HT1080 (cell line): ENCODE data around the gene CDK5RAP2.

DNA sequence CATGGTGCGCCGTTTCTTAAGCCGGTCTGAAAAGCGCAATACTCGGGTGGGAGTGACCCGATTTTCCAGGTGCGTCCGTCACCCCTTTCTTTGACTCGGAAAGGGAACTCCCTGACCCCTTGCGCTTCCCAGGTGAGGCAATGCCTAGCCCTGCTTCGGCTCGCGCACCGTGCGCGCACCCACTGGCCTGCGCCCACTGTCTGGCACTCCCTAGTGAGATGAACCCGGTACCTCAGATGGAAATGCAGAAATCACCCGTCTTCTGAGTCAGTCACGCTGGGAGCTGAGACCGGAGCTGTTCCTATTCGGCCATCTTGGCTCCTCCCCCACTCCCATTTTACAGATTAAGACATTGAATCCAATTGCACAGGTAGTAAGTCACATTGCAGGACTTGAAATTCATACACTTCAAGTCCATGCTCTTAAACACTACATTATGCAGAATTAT is 343.1 kb downstream of the ASTN2 start:
RAMPAGE:
- cytosol, long total RNA: no peak
- long total RNA: no peak
- nucleus, long total RNA: no peak

DNA sequence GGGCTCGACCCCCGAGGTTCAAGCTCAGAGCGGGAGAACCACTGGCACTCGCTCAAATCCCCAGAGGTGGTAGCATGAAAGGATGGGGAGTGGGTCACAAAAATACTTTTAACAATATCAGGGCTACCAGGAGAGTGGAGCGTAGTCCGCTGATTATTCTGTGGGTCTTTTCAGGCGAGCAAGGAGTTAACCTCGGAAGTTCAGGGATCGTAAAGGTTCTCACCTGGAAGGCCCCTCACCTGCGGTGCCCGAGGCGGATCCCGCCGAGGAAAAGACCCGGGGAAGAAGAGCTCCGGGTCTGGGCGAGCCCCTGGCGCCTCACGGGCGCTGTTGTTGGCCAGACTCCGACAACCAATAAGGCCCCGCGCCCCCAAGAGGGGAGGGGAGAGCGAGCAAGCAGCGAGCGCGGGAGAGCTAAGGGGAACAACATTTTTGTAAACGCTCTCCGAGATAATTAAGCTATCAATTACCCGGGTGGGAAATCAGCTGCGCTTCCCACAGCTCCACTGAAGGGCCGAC is 1.7 kb downstream of the ASTN2 start:
RAMPAGE:
- cytosol, long total RNA: no peak
- long total RNA: no peak
- nucleus, long total RNA: no peak

DNA sequence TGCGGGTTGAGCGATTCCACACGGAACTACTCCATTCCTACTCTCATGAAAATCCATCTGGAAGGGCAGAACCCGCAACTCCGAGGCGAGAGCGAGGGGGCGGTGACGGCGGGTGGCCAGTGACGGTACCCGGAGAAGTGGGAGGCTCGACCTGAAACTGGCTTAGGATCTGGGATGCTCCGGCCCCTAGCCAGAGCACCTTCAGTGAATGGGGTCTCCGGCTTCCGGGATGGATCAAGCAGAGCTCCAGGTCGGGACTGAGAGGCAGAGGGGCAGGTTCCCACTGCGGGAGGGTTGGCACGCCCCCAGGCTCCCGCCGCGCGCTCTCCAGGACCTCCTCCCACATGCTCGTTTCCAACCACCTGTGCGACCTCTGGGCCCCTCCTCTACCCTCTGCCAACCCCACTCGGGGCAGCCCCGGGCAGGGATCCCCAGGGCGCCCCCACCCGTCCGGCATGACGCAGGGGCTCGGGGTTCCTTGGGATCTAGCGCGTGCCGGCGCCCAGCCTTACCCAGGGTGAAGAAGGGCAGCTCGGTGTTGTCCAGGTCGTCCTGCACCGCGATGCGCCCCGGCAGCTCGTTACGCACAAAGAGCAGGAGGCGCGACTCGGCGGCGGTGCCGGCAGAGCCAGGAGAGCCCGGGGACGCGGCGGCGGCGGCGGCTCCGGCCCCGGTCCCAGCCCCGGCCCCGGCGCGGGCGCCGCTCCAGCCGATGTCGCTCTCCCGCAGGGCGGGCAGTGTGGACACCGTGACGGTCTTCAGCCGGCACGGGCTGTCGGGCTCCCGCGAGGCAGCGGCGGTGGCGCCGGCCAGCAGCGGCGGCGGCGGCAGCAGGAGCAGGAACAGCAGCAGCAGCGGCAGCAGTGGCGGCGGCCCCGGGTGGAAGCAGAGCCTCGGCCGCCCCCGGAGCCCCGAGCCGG is 612 bp downstream of the ASTN2 start:
RAMPAGE:
- cytosol, long total RNA: no peak
- long total RNA: no peak
- nucleus, long total RNA: no peak

DNA sequence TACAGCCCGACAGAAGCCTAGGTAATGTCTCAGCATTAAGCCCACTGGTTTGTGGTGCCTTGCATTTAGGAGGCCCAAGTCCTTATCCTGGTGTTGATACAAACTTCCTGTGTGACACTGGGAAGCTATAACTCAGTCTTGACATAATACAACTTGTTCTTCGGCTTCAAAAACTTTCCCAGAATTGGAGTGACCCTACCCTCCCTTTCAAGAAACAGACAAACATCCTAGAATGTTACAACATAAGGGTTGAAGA is 21.1 kb downstream of the TLR4 start:
RAMPAGE:
- cytosol, long total RNA: no peak
- long total RNA: no peak
- nucleus, long total RNA: no peak

DNA sequence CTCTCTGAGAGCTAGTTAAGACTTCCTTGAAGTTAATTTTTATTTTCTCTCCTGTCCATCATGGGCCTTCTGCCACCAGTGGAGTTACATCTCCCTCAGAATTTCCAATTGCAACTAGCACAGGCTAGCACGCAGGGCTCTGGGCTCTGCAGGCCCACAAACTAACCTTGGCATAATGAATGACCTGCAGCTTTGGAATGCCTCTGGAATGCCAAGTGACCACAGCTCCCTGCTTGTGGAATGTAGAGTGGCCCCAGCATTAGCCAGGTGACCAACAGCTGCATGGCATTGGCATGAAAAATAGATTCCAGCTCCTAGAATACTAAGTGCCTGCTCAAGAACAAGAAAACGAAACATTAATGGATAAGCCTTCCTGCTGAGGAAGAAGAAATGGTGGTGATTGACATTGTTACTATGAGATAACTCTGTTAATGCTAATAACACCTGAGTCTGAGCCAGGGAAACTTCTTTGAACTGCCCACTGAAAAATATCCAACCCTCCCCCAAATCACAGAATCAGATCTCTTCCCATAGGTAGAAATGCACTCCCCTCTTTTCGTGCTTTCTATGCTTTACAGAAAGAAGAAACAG is 726.0 kb downstream of the BRINP1 start:
RAMPAGE:
- cytosol, long total RNA: no peak
- long total RNA: no peak
- nucleus, long total RNA: no peak

DNA sequence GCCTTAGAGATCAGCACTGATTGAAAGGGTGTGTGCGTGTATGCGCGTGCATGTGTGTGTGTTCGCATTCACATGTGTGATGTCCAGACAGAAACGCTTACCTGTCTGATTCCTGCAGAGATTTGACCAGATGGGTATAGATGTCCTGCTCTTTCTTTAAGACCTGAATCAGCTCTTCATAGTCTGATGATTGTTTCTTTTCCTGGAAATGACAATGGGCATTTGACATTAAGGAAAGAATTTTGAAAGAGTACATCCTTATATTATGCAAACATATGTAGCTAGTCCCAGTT is 102.8 kb downstream of the CDK5RAP2 start:
RAMPAGE:
- cytosol, long total RNA: no peak
- long total RNA: no peak
- nucleus, long total RNA: no peak

DNA sequence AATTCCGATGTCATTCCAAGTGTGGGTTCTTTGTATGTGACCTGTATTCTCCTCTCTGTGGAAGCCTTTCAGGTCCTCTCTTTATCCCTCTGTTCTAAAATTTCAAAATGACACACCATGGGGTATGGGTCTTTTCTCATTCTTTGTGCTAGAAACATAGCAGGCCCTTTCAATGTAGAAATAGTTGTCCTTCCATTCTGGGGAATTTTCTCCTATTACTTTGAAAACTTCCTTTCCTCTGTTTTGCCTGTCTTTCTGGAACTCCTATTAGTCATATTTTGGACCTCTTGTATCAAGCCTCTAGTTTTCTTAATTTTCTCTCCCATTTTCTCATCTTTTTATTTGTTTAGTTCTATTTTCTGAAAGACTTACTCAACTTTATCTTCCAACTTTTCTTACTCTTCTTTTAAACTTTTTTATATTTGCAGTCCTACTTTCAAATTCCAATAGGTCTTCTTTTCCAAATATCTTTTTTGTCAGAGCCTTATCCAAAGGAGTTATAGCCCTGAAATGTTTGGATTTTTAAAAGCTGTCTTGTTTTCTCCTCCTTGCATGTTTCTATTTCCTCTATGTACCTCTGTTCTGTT is 90.7 kb downstream of the CDK5RAP2 start:
RAMPAGE:
- cytosol, long total RNA: no peak
- long total RNA: no peak
- nucleus, long total RNA: no peak

DNA sequence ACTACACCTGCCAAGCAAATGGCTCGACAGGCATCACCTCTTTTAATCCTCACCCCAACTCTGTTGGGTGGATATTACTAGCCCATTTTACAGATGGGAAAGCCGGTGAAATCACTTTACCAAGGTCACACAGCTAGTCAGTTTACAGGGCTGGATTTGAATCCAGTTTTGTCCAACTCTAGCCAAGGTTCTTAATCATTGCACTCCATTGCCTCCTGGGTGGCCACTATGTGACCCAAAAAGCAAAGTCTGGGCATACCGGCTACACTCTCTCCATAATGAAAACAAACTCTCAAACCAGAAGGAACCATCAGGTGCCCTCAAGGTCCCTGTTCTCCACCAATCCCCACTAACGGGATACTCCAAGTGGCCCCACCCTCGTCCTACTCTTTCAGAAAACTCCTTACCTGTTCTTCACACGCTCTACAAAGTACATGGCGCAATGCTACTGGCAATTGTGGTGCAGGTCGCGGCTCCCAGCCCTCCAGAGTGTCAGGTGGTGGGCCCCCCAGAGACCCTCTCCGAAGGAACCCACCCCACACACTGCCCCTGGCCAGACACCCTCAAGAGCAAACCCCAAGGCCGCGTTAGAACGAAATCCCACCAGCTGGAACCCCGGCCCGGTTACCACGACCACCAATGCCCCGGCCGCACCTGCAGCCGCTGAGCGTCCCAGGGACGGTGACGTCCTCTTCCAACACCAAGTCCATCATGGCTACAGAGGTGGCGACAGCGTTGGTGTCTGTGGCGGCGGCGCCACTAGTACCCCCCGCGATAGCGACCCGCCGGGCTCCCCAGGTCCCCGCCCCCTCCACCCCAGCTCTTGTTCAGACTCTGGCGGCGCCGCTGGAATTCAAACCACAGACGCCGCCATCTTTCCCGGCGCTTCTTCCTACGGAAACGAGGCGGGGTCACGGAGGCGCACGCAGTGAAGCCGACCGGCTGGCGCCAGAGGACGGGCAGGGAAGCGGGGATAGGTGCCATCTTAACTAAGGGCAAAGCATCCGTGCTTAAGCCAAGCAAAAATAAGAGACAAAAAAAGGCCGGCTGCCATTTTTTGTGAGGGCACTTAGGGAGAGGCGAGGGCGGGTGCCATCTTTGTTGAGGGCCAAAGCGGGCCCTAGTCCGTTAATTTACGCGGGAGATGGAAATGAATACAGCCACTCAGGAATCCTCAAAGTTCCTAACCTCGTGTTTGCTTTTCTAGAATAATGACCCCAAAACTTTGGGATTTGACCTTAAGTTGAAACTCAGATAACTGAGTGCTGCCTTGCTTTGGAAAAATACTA is at the start of gene CDK5RAP2:
TSS of gene CDK5RAP2 (minus strand) at position 902 of the 1,289 bp plus-strand sequence.
RAMPAGE:
- cytosol, long total RNA: start-site peak on the minus strand centred at position 876 of the sequence, 63 bp wide, 37 and 31 reads in 2 replicates
- long total RNA: start-site peak on the minus strand centred at position 872 of the sequence, 83 bp wide, 75 reads
- nucleus, long total RNA: no peak

DNA sequence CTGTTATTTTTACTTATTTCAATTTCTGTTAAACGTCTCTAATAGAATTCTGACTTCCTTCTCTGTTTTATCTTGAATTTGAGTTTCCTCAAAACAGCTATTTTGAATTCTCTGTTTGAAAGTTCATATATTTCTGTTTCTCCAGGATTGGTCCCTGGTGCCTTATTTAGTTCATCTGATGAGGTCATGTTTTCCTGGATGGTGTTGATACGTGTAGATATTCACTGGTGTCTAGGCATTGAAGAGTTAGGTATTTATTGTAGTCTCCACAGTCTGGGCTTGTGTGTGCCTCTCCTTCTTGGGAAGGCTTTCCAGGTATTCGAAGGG is 34.3 kb downstream of the MEGF9 start:
RAMPAGE:
- cytosol, long total RNA: no peak
- long total RNA: no peak
- nucleus, long total RNA: no peak

RAMPAGE:
- cytosol, long total RNA: no peak
- long total RNA: no peak
- nucleus, long total RNA: no peak
Measured at GRCh38 chr9:120760814-120761462, 32.3 kb downstream of the FBXW2 start.

GRCh38 chr9:120783278-120784257 is 9.6 kb downstream of the FBXW2 start:
RAMPAGE:
- cytosol, long total RNA: no peak
- long total RNA: no peak
- nucleus, long total RNA: no peak

DNA sequence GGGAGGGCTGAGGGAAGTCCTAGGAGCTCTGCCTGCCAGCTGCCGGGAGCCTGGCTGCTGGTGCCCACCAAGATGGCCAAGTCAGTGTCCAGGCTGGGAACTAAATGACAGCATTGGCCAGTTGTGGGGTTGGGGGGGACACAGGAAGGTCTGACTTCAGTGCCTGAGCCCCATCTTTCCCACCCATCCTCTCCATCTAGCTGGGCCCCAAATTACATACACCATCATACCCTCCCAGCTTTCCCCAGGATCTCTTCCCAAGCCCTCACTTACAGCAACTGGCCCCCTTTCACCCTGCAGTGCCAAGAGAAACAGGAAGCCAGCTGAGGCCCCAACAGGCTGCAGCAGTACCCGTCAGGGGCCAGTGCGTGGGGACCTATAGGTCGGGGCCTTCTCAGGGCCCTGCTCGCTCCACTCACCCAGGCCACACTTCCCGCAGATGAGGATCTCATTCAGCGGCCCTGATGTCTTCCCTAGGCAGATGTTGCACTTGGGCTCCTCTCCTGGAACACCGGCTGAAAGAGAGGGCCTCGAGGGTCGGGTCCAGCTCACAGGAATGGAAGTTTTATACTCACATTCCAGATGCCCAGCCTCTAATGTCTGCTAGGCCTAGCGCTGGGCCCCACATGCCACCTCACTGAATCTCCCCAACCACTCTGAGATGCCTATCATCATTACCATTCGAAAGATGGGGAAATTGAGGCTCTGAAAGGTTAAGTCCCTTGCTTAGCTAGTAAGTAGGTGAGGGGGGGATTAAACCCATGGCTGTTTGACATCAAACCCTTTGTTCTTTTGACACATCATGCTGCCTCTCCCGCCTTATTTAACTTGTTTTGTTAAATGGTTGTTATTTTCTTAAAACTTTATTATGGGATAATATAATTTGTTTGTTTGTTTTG is 6.7 kb downstream of the PHF19 start:
RAMPAGE:
- cytosol, long total RNA: no peak
- long total RNA: no peak
- nucleus, long total RNA: no peak

RAMPAGE:
- cytosol, long total RNA: no peak
- long total RNA: no peak
- nucleus, long total RNA: no peak
Measured at GRCh38 chr9:120875963-120876905, 754 bp downstream of the PHF19 start.

RAMPAGE:
- cytosol, long total RNA: no peak
- long total RNA: no peak
- nucleus, long total RNA: no peak
Measured at GRCh38 chr9:120893449-120893940, 16.5 kb upstream of the PHF19 start.

RAMPAGE:
- cytosol, long total RNA: no peak
- long total RNA: no peak
- nucleus, long total RNA: no peak
Measured at GRCh38 chr9:120896929-120897644, 20.1 kb upstream of the PHF19 start.

DNA sequence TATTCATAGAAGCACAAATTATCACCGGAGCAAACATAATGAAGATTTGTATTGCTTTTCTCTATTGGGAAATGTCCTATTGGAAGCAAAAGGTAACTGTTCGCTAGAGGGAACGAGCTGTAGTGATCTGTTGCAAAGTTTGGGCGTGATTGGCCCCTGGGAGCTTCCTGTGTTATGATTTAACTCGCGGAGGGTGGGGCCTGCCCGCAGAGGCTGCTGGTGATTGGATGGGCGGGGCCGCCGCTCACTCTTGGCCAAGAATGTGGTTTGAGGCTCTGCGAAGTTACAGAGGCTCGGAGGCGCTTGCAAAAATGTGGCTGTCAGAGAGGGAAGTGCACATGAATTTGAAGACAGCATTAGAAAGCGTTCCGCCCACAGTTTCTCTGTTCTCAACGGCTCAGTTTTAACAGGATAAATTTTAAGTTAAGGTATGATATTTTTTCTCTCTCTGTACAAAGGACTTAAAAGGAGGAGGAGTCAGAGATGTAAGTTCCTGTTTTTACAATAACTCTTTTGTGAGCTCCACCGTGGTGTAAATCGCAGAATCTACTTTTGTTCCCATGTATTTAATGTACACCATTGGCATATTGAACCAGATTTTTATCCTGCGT is 46.9 kb downstream of the CNTRL start:
RAMPAGE:
- cytosol, long total RNA: start-site peak on the plus strand centred at position 246 of the sequence, 108 bp wide, 86 and 48 reads in 2 replicates
- long total RNA: start-site peak on the plus strand centred at position 256 of the sequence, 61 bp wide, 40 reads
- nucleus, long total RNA: start-site peak on the plus strand centred at position 268 of the sequence, 77 bp wide, 66 and 44 reads in 2 replicates

DNA sequence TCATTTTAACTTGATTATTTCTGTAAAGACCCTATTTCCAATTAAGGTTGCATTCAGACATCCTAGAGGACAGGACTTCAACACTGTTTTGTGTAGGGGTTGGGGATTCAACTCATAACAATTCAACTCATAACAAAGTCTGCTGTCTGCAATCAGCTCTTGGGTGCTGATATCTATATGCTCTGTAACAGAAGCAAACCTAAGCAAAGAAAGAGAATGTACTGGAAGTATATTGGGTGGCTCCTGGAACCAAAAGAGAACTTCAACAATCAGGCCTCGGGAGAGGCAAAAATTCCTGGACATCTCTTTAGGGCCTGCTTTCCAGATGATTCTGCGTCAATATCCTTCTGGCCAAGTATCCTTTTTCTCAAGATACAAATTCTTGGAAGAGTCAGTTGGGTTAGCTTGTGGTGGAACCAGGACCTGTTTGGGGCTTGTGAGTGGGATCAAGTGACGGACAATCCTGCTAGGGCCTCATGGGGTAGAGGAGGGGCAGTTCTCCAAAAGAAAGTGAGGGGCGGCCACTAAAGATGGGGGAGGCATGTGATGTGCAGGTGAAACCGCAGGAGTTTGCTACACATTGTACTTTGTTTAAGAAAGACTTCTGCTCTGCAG is 27.6 kb upstream of the GSN start:
RAMPAGE:
- cytosol, long total RNA: no peak
- long total RNA: no peak
- nucleus, long total RNA: no peak

DNA sequence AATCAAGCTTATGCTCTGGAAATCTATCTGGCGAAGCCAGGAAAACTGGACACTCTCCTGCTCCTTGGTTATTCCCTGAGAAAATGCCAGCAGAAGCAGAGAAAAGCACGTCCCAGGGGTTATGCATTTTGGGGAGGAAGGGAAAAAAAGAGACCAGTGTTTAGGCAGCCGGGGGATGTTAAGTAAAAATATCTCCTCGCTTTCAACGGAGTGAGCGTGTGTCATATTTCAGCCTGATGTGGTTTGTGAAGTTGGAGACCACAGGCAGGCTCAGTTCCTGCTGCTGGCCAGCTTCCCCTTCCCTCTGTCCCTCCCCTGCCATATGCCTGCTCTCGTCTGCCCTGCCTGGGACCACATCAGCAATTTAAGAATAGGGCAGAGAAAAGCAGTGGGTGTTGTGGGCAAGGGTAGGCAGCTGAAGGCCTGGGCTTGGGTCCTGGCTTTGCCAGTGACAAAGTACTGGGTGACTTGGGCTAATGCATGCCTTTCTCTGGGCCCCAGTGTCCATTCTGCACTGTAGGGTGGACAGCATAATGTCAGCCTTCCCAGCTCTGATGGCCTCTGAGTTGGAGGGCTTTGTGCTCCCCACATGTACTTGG is 4.0 kb downstream of the GSN start:
RAMPAGE:
- cytosol, long total RNA: no peak
- long total RNA: no peak
- nucleus, long total RNA: no peak

DNA sequence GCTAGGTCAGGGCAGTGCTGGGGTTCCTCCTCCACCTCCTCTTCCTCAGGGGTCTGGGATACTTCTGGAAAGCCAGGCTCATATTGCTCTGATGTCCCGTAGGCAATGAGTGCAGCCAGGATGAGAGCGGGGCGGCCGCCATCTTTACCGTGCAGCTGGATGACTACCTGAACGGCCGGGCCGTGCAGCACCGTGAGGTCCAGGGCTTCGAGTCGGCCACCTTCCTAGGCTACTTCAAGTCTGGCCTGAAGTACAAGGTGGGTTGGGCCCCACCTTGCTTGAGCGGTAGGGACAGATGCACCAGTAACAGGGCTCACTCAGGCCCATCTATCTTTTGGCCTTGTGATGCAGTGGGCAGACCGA is 34.8 kb downstream of the GSN start:
RAMPAGE:
- cytosol, long total RNA: no peak
- long total RNA: no peak
- nucleus, long total RNA: no peak

RAMPAGE:
- cytosol, long total RNA: no peak
- long total RNA: no peak
- nucleus, long total RNA: no peak
Measured at GRCh38 chr9:121308950-121309520, 41.1 kb downstream of the GSN start.